Diencephalon (tissue), 2 donors: ENCODE results near the gene OTOS.

DNA sequence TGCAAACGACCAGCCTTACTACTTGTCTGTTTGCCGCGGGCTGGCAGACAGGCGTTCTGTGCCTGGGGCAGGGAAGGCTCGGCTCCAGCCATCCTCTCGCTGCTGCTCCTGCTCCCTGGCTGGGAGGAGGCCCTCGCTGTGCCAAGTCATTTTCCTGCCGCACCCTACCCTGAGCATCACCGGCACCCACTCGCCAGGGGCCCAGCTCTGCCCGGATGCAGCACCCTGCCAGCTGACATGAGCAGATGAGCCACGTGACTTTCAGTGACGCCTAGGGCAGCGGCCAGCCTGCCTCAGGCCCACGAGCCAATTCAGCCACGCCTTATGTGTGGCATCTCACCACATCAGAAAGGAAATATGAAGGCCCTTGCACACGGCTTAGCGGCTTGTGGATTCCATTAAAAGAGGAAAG lies 250.4 kb downstream of the TWIST2 start:
- RAMPAGE, long total RNA, result no peak

DNA sequence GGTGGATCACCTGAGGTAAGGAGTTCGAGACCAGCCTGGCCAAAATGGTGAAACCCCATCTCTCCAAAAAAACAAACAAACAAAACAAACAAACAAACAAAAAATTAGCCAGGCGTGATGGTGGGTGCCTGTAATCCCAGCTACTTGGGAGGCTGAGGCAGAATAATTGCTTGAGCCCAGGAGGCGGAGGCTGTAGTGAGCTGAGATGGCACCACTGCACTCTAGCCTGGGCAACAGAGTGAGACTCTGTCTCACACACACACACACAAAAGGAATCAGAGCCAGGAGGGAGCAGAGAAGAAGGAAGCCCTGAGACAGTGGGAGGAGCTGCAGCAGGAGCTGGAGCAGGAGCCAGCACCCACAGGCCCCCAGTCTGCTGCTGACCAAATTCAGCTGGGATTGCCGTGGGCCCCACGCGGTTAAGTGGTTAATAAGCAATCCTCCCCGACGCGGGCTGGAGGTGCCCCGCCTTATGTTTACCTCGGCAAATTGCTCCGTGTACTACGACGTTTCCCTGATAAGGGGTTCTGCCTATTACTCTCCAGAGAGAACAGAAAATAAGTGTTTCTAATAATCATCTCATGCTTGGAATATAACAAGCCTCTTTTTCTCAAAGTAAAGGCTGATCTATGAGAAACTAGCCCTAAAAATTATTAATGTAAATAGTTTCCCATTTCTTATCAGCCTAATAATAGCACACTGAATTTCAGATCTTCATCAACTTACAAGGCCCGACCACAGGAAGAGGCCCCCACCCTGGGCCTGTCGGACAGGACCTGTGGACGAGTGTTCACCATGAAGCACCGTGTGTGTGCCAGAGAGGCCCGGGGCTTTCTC lies 265.3 kb downstream of the TWIST2 start:
- RAMPAGE, long total RNA, result no peak

DNA sequence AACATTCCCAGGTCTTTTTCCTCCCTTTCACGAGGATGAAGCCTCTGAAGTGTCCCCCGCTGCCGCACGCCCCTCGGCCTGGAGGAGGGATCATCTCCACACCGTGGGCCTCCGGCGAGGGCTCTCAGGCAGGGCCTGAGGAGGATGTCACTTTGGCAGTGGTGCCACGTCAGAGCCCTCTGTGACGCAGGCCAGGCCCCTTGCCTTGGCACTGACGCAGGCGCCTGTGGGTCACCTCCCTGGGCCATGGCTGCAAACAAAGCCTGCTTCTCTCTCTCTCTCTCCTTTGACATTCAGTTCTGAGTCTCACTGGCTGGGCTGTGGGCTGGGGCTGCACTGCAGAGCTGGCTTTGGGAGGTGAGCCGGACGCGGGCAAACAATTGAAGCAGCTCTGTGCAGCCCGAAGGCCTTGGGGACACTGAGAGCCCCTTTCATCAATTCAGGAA lies 273.7 kb downstream of the TWIST2 start:
- RAMPAGE, long total RNA, result no peak

GRCh38 chr2:239225829-239226630 lies 174.8 kb downstream of the HDAC4 start:
- RAMPAGE, long total RNA, result no peak

- RAMPAGE, long total RNA, result no peak
Observed at GRCh38 chr2:239246762-239247406, 153.9 kb downstream of the HDAC4 start.

DNA sequence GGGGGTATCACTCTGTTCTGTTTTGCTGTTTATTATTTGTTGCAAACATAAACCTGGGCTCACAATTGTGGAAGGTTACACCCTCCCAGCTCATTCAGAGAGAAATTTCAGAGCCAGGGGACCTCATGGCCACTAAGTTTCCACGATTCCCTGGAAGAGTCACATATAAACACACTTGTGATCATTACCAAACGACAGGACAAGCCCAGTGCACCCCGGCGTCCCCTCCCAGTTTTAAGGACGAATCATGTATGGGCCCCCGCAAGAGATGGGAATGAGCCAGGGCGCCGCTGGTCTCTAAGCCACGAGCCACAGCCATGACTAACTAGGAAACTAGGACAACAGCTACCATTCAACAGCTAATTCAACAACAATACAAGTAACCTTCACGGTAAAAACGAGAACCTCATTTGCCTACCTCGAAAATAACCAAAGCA lies 126.6 kb downstream of the HDAC4 start:
- RAMPAGE, long total RNA, result no peak

DNA sequence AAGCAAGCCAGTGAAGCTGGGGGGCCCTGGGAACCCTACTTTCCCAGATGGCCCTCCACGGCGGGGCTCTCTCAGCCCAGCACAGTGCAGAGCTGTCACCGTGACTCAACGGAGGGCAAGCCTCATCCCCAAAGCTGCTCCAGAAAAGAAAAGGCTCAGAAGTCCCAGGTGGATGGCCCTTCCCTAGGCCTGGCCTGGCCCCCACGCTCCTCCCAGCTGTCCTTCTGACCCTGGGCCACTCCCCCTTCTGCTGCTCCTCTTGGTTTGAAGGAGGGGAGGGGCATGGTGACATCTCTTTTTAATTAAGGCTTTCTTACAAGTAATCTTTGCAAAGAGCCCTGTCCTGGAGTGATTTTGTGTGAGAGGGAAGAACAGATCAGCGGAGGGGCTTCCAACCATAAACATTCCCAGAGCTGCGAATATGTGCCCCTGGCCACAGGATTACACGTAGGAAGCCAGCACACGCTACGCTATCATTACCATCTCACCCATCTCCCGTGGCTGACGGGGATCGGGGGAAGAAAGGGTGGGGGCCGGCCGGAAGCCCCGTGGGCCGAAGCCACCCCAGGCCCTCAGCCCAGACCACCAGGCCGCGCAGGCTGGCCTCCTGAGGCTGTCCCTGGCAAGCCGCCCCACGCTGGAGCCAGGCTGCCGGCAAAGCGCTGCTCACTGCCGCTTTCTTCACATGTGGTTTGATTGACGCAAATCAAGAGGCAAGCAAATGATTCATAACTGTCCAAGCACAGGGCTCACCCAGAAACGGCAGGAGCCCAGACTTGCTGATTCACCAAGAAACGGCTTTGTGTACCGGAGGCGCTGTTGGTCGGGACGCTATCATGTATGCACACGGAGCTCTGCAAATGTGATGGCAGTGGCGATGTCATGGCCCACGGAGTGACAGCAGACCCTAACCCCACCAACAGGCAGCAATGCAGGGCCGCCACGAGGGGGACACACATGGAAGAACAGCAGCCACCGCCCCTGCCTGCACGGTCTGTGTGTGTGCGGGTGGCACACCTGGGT lies 125.9 kb downstream of the HDAC4 start:
- RAMPAGE, long total RNA, result no peak

DNA sequence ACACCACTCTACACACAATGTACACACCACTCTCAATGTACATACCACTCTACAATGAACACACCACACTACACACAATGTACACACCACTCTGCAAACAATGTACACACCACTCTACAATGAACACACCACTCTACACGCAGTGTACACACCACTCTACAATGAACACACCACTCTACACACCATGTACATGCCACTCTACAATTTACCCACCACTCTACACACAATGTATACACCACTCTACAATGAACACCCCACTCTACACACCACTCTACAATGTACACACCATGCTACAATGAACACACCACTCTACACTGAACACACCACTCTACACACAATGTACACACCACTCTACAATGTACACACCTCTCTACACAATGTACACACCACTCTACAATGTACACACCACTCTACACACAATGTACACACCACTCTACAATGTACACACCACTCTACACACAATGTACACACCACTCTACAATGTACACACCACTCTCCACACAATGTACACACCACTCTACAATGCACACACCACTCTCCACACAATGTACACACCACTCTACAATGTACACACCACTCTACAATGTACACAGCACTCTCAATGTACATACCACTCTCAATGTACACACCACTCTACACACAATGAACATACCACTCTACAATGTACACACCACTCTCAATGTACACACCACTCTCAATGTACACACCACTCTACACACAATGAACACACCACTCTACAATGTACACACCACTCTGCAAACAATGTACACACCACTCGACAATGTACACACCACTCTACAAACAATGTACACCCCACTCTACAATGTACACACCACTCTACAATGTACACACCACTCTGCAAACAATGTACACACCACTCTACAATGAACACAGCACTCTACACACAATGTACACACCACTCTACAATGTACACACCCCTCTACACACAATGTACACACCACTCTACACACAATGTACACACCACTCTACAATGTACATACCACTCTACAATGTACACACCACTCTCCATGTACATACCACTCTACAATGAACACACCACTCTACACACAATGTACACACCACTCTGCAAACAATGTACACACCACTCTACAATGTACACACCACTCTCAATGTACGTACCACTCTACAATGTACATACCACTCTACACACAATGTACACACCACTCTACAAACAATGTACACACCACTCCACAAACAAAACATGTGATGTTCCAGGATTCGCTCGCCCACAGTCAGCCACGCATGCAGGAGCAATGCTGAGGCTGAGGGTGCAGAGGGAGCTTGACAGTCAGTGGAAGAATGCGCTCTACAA lies 118.5 kb downstream of the HDAC4 start:
- RAMPAGE, long total RNA, result no peak

- RAMPAGE, long total RNA, result no peak
Observed at GRCh38 chr2:239303606-239304103, 97.2 kb downstream of the HDAC4 start.

GRCh38 chr2:239399927-239400348 lies 882 bp downstream of the HDAC4 start:
- RAMPAGE, long total RNA, result no peak

DNA sequence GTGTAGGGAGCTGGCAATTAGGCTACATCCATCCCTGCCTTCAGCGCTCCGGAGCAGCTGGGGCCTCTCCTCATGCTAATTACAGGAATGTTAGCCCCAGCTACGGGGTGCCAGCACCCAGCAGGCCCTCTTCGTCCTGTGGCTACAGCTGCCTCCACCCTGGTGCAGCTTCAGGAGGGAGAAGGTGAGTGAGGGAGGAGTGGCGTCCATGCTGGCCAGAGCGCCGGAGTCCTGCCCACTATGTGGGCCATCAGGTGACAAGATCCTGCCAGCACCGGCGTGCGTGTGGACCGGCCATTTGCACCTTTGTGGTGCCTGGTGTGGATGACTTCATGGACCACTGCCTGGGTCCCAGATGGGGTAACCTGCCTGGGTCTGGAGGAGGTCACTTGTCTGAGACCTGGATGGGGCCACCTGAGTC lies 299.8 kb downstream of the NDUFA10 start:
- RAMPAGE, long total RNA, result no peak

DNA sequence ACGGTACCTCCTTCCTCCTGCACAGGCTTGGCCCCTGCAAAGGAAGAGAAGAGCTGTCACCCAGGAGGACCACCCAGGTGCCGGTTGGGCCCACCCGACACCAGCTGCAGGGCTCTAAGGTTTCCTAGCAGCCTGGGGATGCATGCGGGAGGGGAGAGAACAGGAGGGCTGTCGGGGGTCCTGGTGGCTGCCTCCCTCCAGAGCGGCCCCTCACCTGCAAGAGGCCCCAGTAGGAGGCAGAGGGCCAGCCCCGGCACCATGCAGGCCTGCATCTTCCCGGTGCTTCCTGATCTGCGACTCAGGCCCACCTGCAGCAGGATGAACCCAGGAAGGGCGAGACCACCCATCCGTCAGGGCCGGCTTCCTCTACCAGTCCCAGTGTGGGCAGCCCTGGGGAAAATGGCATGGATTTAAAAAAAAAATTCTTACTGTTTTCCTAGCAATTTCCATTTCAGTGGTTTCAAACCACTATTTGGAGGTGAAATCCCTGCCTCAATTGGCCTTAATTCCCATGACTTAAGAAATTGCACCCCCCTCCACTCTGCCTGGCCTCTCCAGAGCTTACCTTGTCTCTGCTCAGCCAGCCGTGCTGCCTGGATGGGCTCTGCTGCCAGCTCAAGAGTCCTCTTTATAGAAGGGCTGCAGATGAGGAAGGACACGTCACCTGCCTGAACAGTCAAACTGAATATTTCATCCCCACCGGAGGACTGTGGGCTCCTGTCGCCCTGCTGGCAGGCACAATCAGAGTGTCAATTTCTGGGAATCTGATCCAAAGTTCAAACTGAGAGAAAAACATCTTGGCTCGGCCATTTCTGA lies at the start of gene OTOS:
Gene OTOS (minus strand): TSS at position 604 of the 816 bp plus-strand sequence.
- RAMPAGE, long total RNA, result no peak

GRCh38 chr2:240233637-240234496 lies 93.4 kb upstream of the OTOS start:
- RAMPAGE, long total RNA, result no peak

GRCh38 chr2:240236929-240237206 lies 96.4 kb upstream of the OTOS start:
- RAMPAGE, long total RNA, result no peak

- RAMPAGE, long total RNA, result no peak
Observed at GRCh38 chr2:240255515-240256783, 115.5 kb upstream of the OTOS start.

GRCh38 chr2:240467035-240468104 lies 31.9 kb downstream of the GPC1 start:
- RAMPAGE, long total RNA, result no peak

DNA sequence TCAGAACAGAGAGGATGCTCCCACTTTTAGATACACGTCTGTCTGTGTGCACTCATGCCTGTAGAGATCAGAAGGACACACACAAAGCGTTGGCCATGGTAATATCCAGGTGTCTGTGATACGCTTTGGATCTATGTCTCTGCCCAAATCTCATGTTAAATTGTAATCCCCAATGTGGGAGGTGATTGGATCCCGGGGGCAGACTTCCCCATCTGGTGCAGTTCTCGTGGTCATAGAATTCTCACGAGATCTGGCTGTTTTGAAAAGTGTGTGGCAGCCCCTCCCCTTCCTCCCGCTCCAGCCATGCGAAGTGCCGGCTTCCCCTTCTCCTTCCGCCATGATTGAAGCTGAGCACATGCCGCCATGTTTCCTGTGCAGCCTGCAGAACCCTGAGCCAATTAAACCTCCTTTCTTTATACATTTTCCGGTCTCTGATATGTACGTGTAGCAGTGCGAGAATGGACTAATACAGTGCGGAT lies 42.4 kb downstream of the GPC1 start:
- RAMPAGE, long total RNA, result no peak

DNA sequence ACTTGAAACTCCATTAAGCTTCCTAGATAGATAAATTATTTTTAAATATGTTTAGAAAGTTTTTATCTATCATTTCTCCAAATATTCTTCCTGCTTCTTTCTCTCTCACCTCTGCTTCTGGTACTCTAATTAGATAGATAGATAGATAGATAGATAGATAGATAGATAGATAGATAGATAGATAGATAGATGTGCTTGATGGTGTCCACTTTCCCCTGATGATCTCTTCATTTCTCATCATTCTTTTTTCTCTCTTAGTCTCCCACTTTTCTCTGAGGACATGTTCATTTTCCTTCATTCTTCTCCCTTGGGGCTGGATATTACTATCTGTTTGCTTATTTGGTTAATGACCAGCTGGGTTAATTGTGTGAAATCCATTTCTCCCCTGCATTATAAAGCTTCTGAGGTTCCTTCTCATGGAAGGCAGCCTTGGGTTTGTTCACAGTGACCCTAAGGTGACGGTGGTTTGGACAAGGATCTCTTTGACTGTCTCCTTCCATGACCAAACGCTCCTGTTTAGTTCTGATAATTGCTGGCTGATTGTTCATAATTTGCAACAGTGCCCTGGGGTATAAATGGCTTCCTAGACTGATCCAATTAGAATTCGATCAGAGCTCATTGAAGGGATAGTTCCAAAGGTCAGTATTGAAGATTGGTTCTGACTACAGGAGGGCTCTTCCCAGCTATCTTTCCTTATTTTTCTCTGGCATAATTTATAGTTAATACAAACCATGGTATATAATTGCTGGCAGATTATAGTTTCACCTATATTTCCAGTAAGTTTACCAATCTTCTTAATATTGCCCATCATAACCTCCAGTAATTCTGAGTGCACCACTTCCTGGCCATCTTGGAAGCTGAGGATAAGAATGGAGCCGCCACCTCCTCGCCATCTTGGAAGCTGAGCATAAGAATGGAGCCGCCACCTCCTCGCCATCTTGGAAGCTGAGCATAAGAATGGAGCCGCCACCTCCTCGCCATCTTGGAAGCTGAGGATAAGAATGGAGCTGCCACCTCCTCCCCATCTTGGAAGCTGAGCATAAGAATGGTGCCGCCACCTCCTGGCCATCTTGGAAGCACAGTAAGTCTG lies 61.1 kb downstream of the GPC1 start:
- RAMPAGE, long total RNA, result no peak

DNA sequence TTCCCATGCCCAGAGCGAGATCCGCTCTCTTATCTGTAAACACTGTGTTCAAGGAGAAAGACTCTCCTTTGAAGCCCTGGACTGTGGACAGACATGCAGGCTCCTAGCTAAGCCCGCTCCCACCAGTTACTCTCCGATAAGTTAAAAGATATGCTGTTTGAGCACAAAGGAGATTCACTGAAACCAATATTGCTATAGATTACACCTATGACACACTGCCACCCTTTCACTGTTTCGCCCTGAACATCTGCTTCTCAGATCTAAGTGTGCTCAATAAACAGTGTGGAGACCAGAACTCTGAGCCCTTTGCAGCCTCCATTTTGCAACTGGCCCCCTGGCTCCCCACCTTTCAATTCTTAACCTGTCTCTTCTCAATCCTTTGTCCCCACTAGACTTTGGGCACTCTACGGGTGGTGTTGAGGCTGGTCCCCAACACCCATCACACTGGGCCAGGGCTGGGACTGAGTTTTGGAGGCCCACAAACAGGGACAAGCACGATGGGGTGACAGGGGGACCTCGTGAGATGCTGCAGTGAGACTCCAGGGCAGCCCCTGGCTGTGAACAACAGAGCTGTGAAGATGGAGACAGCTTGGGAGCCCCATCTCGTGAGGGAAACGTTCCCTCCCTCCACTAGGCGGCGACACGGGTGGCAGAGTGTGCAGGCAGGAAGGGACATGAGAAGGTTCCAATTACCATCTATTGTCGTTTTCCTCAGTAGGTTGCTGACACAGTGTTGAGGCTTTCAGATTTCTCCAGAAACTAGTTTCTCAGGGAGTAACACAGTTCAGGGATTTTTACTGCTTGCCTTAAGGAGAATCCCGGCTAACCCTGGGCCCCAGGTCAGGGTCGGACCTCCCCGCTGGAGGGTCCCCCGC lies 1.2 kb downstream of the ANKMY1 start:
- RAMPAGE, long total RNA, result no peak

DNA sequence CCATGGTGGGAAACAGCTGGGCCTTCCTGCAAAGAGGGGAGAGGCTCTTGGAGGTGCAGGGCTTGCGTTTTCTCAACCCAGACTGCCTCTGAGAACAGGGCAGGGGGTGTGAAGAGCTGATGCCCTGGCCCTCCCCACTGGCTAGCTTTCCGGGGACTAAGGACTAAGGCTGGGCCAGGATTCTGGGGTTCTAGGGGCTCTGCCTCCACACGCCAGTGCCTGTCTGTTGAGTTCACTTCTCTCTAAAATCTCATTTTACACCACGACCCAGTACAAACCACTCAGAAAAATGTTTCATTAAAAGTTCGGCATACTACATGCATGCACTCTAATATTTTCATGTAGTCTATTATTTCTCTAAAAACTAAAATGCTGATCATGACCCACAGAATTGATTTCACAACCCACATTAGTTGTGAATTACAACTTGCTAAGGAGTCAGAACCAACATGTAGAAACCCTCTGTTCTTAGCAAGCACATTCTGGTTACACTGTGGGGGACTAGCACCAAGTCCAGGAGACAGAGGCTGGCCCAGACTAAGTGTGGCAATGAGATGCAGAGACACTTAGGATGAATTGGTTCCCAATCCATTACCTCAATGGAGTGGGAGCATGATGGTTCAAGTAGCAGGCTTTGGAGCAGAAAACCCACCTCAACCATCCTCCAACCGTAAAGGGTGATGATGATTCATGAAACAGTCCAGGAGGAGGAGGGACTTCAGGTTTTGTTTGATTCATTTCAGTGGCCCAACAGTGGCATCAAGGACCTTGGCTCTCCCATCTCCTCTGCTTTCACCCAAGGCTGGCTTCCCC lies 1.0 kb upstream of the ANKMY1 start:
- RAMPAGE, long total RNA, result no peak